Neural cell (in vitro differentiated cells): ENCODE measurements around a stretch of chr15.

DNA sequence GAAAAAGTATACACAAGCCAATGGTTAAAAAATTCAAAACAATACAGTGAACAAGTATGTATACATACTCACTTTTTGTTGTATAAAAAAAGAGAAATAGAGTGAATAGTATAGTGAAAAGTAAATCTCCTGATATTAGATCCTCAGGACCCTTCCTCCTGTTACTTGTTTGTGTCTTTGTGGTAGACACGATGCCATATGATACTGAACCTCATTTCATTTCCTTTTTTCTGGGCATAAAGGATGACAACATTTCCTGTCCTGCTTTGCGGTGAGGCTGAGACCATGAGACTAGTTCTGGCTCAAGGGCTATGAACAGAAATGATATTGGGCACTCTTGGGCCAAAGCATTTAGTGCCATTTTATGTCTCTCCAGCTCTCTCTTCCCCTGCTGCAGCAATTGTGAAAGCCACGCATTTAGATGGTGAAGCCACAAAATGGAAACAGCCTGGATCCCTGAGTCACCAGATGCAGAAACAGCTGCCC, 29.0 kb upstream of the ARID3B start:
- RAMPAGE, long total RNA, result no peak

GRCh38 chr15:74595696-74596003, 20.0 kb upstream of the CLK3 start:
- RAMPAGE, long total RNA, result no peak

DNA sequence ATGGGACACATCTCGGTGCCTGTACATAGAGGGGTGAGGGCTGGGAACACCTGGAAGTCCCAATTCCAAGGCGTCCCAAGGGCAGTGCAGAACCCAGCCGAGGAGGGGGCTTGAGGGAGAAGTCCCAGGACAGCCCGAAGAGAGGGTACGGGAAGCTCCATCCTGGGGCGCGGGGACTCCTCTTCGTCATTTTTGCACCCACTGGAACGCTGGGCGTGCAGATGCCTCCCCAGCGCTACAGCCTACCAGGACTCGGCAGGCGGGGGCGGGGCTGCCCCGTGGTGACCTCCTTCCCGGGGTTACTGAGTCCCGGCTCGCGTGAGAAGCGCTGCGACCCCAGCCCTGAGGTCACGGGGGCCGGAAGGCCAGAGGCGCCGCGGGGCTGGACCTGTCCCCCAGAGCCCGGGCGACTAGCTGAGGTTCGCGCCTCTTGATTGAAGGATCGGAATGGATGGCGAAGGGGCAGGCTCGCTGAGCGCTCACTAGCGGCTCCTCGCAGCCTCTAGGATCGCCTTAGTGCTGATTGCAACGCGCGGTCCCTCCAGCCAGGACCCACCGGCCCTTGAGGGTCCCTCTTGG, 472 bp upstream of the CYP1A1 start:
- RAMPAGE, long total RNA, result no peak

- RAMPAGE, long total RNA, result no peak
Measured at GRCh38 chr15:74779852-74780382, 2.0 kb upstream of the CSK start.

- RAMPAGE, long total RNA, result no peak
Measured at GRCh38 chr15:74780694-74781603, 931 bp upstream of the CSK start.

- RAMPAGE, long total RNA, result no peak
Measured at GRCh38 chr15:74785268-74786098, 3.6 kb downstream of the CSK start.

DNA sequence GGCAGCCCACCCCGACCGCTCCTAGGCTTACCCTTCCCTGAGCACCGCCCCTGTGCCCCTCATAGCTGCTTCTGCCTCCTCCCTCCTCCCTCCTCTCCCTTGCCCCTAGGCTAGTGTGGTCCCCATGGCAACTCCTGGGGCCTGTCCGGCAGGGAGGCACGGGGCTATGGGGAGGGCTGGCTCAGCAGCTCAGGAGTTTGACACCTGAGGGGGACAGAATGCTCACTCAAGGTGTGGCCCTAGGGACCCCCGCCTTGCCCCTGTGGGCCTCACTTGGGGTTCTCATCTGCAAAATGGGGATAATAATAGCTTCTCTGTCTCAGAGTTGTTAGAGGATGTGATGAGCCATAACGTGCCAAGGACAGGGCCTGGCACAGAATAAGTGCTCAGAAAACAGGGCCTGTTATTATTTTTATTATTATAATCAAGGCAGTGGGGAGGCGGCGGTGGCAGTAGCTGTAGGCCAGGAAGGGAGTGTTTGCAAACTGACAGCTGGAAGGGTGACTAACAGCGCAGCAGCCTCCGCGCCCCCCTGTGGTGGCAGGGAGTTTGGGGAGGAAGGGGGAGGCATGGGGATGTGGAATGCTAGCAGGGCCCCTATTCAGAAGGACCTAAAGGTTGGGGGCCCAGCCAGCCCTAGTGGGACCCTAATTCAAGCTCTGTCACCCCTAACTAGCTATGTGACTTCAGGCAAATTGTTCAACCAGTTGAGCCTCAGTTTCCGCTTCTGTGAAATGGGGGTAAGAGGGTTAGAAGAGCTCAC, 11.6 kb downstream of the CSK start:
- RAMPAGE, long total RNA, result no peak

DNA sequence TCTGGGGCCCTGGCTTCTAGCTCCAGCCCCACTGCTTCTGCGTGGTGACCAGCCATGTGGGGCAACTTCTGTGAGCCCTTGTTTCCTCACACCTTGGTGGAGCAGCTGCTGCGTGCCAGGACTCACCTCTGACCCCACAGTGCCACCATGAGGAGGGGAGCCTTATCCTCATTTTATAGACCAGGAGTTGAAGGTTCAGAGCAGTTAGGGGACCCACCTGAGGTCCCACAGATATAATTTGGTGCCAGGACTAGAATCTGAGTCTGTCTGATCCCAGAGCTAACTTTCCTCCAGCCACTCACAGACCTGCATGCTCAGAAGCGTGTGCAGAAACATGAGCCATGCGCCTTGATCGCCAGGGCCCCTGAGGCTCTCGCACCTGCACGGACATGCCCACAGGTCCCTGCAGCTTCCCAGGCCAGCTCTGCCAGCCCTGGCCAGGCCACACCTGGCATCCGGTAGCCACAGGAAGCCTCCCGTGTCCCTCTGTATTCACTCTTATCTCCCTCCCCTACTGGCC, 13.0 kb upstream of the LMAN1L start:
- RAMPAGE, long total RNA, result no peak

DNA sequence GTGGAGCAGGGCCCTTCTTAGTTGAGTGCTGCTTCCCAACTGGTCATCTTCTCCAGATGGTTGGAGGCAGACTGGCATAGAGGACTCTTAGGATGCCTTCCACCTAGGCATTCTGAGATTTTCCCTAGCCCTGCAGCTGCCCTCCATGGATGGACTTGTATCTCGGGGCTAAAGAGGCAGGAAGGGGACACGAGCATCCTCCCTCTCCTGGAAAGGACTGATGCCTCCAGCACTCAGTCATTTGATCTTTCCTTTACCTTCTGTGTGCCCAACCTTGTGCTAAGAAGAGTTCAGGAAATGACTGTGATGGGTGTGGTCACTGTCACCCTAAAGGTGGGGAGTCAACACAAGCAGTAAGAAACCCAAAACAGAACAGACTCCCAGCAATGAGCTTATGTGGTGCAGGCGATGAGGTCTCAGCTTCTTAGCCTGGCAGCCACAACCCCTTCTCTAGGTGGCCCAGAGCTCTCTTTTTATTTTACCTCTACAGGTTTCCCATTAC, 3.7 kb downstream of the MPI start:
- RAMPAGE, long total RNA, result no peak

- RAMPAGE, long total RNA, result no peak
Measured at GRCh38 chr15:74961117-74962243, 4.9 kb upstream of the RPP25 start.

- RAMPAGE, long total RNA, result no peak
Measured at GRCh38 chr15:75036223-75036763, 12.9 kb downstream of the PPCDC start.

DNA sequence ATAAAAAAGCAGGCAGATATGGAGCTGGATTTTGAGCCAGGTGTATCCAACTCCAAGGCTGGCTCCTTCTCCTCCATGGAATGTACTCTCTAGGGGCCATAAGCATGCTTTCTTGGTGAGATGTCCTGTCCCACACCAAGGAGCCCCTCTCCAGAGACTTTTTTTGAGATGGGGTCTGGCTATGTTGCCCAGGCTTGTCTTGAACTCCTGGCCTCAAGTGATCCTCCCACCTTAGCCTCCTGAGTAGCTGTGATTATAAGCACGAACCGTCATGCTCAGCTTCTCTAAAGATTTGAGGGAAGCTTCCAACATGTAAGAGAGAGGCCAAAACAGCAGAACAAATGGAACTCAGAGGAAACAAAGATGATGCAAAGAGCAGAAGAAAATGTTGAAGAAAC, 48.5 kb downstream of the PPCDC start:
- RAMPAGE, long total RNA, result no peak

- RAMPAGE, long total RNA, result no peak
Measured at GRCh38 chr15:75094958-75095690, 71.7 kb downstream of the PPCDC start.

- RAMPAGE, long total RNA, result start-site peak on the plus strand at chr15:75195657-75195699, 8 and 12 reads in 2 replicates
Measured at GRCh38 chr15:75195489-75195826, 6.2 kb upstream of the C15orf39 start.

DNA sequence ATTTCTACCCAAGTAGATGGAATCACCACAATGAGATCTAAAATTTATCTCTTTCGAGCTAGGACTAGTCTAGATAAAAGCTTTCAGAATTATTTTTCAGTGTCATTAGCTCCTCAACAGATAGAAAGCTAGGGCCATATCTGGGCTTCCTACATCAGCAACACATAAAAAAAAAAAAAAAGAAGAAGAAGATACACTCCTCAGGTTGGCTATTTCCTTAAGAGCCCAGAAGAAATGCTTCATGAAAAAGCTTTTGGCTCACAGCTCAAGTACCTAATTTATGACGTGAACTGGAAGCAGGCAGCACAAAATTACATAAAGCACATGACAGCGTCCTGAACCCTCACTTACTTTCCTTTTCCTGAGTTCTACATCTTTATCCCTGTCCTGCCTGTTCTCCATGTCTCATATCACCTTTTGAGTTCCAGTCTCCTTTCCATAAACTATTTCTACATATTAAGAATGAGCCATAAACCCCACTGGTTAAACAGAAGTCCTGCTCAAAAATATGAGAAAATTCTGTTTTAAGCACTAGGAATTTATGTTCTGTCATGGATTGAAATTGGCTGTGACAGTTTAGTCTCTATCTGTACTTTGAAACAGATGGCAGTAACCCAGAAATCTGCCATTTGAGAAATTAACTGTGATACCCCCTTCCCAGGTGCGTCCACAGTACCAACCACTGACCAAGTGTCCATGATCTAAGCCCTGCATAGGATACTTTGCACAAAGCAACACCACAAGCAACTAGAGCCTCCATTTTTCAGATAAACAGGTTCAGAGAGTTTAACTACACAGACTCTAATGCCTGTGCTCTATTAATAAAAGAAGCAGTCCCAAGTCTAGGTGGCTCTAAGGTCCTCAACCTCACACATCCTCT, 23.2 kb upstream of the MAN2C1 start:
- RAMPAGE, long total RNA, result no peak

- RAMPAGE, long total RNA, result no peak
Measured at GRCh38 chr15:75450178-75450675, 1.3 kb downstream of the SIN3A start.

- RAMPAGE, long total RNA, result no peak
Measured at GRCh38 chr15:75677628-75678257, 30.0 kb downstream of the SNX33 start.

DNA sequence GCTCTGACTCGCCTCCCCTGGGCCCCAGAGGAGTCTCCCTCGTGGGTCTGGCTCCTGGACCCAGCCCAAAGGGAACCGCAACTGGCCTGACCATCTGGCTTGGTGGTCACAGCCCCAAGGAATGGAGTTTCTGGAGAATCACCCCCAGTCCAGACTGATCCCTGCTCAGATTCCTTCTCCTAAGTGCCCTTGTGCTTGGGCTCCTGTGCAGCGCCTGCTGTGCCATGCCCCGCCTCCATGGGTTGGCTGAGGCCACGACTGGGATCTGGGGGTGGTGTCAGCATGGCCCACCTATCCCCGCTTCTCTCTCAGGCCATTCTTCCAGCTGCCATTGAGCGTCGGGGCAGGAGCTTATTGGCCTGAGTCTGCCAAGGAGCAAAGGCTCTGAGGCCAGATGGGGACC, 19.1 kb downstream of the CSPG4 start:
- RAMPAGE, long total RNA, result no peak

DNA sequence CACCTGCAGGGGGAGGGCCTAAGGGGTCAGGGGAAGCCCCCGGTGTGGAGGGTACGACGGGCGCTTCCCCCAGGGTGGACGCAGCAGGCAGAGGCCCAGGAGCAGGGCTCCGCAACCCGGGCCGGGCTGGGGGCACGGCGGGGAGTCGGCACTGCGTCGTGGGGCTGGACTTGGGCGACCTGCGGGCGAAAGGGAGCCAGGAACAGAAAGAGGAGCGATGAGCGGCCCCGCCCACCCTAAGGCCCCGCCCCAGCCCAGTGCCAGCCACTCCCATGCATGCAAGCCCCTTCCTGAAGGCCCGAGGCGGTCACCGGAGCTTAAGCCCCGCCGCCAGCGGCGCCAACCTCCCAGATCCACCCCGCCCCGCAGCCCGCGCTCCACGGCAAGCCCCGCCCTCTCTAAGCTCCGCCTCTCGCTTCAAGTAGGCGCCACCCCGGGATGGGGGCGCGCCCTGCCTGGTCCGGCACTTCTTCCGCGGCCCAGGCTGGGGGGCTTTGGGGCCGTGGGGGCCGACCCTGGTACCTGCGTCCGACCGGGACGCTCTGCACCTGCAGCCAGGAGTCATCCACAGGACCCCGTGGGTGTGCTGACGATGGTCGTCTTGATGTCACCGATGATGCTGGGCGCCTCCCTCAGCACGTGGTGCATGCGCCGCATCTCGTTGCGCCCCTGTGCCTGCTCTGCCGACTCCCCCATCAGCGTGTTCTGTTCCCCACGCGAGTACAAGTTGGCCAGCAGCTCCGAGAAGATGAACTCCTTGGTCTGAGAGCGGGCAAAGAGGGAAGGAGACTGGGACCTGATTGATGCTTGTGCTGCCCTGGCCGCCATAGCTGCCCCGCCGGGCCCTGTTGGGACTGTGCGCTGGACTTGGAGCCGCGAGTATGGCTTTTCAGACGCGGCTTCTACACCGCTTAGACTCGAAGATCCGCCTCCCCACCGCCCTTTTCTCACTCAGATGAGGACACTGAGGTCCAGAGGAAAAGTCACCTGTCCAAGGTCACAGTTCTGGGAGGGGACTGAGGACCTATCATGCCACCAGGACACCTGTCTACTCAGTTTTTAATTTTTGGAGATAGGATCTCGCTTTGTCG, 14.9 kb downstream of the ODF3L1 start:
- RAMPAGE, long total RNA, result no peak

GRCh38 chr15:75943021-75944300, 39.8 kb downstream of the FBXO22 start:
- RAMPAGE, long total RNA, result no peak